Measurements from ENCODE around the genes HECTD2, FGFBP3 and BTAF1.

- CAGE, long polyA plus RNA, result no peak
- RRBS, result no CpG with 5 or more reads among the region's 5 CpGs
These were observed 44.2 kb downstream of the HTR7 start for GRCh38 chr10:90813700-90814055.

- CAGE, long polyA plus RNA, result no peak
- RRBS, result no CpG with 5 or more reads among the region's 5 CpGs
These were observed 5.6 kb downstream of the RPP30 start for GRCh38 chr10:90877138-90877922.

- CAGE, long polyA plus RNA, result no peak
- RRBS, result no CpG with 5 or more reads among the region's 6 CpGs
These were observed 9.3 kb downstream of the ANKRD1 start for GRCh38 chr10:90911671-90911987.

DNA sequence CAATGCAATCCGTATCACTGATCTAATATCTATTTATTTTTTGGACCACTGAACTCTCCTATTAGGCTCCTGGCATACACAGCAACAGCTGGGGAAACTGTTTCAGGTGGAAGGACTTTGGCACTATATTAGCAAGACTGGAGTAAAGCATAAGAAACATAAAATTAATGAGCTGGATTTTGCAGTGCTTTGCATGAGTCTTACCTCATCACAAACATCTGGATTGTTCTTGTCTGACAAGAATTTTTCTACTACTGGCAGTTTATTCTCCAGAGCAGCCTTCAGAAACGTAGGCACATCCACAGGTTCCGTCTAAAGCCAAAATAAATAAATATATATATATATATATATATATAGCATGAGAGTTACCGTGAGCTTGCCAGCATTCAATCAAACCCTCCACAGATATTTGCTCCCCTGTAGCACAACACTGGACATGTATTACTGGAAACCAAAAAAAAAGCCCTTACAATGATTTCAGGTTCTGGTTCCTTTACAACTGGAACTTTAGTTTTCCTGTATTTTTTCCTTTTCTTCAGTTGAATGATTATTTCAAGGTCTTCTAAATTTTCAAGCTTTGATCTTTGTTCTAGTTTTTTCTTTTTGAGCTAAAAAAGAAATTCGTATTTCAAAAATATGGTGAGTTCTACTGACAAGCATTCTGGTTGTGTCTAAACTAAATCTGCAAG, 2.1 kb downstream of the ANKRD1 start:
- CAGE, long polyA plus RNA, result no peak
- RRBS, result no CpG with 5 or more reads among the region's 5 CpGs

DNA sequence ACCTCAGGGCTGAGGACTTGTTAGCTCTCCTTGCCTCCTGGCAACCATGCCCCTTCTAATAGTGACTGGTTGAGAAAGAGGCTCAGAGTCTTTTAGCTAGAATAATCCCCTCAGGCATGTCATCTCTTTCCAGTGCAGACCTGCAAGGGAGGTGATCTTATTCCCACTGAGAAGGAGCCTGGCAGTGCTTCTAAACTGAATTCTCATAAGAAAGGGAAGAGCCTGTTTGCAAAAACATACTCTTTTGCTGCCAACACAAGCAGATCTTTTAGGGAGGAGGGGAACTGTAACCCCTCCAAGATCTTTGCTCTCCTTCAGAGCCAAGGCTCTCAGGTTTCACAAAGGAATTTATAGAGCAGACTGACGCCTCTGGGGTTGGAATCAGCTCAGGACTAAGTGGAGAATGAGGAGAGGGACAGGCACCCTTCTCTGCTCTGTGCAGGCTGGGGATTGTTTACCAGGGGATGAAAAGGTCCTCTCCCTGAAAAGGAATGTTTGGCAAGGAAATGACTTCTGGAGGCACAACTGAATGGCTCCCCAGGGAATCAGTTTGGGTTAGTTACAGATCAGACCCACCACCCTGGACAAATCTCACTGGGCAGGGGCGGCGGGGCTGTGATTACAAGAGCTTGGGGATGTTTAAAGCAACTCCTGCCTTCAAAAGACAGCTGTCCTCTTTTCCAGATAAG, 9.5 kb upstream of the ANKRD1 start:
- CAGE, long polyA plus RNA, result no peak
- RRBS, result no CpG with 5 or more reads among the region's 3 CpGs

GRCh38 chr10:90935443-90936121, 14.7 kb upstream of the ANKRD1 start:
- CAGE, long polyA plus RNA, result no peak
- RRBS, result no CpG with 5 or more reads among the region's 5 CpGs

DNA sequence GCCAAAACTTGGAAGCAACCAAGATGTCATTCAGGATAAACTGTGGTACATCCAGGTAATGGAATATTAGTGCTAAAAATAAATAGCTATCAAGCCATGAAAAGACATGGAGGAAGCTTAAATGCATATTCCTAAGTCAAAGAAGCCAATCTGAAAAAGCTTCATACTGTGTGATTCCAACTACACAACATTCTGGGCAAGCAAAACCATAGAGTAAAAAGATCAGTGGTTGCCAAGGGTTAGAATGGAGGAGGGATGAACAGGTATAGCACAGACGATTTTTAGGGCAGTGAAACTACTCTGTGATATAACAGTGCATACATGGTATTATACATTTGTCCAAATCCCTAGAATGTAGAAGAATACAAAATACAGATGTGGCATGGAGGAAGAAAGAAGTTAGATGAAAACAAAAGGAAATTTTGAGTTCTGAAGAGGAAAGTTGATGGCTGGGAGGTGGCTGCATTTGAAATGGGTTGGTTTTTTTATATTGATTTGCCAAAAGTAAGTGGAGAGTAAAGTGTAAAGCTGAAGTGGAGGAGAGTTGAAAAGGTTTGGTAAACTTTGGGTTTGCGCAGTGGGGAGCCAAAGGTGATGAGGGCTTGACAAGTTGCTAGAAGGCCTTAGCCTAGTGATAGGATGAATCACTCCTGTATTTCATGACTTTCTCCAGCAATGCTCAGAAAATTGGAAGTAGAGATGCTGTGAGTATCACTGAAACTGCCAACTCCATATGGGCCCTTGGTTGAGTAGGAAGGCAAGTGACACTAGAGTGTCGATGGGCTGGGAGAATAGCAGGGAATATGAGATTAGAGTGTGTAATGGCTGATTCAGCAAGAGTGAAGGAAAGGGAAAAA, 49.4 kb upstream of the PCGF5 start:
- CAGE, long polyA plus RNA, result no peak
- RRBS, result no CpG with 5 or more reads among the region's 3 CpGs

DNA sequence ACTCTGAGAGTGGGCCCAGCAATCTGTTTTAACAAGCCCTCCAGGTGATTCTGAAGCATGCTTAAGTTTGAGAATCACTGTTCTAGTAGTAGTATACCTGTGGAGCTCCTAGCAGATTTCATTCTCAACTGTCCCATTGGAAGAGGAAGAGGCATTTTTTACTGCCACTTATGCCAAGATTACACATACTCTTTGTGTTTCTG, 2.9 kb downstream of the PCGF5 start:
- CAGE, long polyA plus RNA, result no peak

GRCh38 chr10:91223664-91223998, 3.2 kb downstream of the PCGF5 start:
- CAGE, long polyA plus RNA, result no peak
- RRBS, result no CpG with 5 or more reads among the region's 1 CpG

GRCh38 chr10:91409896-91410934, at the start of gene HECTD2:
Gene HECTD2 (plus strand): TSS chr10:91410344.
- CAGE, long polyA plus RNA, result start-site peak on the plus strand at chr10:91410330-91410442, 79 and 83 reads in 2 replicates
- RRBS, result 3% methylated on average over 12 of the region's 122 CpGs

DNA sequence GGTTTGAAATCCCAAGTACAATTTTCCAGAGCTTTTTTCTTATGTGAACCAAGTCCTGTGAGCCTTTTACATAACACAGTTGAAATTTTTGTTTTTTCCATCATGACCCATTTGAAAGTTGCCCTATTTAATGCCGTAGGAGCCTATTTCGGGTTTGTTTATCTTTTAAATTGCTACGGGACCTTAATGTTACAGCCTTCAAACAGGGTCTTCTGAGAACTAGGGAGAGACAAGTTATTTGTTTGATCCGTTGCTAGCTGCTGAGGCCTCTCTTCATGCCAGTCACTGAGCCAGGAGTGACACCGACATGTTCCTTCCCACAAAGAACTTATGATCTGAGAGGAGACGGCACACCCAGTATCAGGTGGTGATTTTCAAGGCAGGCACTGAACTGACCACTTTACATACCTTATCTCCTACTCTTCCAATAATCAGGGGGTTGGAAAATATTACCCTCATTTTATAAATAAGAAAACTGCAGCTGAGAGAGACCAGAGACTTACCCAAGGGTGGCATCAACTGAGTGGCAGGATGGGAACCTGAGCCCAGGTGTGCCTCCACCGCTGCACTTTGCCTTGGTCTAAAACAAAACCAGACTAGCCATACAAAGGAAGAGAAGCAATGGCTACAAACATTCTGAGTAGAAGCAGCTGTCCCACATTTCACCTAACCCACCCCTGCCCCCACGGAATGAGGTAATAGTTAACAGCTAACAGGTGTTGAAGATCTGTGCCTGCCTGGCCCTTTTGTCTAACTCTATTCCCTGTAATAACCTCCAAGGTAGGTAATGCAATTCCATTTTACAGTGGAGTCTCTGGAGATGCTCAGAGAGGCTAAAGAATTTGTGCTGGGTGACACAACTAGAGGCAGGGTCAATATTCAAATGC, 40.5 kb downstream of the PPP1R3C start:
- CAGE, long polyA plus RNA, result no peak
- RRBS, result no CpG with 5 or more reads among the region's 8 CpGs

- CAGE, long polyA plus RNA, result no peak
- RRBS, result no CpG with 5 or more reads among the region's 20 CpGs
These were observed 25.5 kb downstream of the FGFBP3 start for GRCh38 chr10:91883463-91884476.

DNA sequence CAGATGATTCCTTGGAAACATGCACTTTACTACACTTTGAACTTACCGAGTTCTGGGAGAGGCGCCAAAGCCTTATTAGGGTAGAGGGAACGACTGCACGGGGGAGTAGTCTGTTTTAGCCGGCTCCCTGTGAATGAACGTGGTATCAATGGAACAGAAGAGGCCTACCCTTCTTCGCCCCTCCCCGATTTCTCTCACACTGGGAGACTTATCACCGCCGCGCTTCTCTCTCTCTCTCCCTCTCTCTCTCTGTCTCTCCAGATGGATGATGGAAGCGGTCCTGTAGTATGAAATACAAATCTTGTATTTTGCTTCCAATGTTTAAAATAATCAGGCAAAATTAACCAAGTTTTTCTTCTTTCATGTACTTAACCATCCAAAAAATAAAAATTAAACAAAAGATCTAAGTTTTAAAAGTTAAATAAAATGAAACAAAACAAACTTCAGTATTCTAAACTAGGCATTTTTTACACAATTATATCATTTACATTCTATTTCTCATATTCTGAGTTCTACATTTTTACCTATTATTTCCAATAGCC, at the start of gene FGFBP3:
Gene FGFBP3, minus strand, starts transcription at position 135 of the 542 bp plus-strand sequence.
- CAGE, long polyA plus RNA, result no peak
- RRBS, result no CpG with 5 or more reads among the region's 12 CpGs

GRCh38 chr10:91923567-91924618, at the start of gene BTAF1:
Gene BTAF1 (plus strand): TSS chr10:91923770.
- CAGE, long polyA plus RNA, result start-site peak on the plus strand at chr10:91923789-91923814, 380 and 210 reads in 2 replicates
- RRBS, result 2% methylated on average over 43 of the region's 74 CpGs

GRCh38 chr10:91931791-91932382, 8.3 kb downstream of the BTAF1 start:
- CAGE, long polyA plus RNA, result no peak
- RRBS, result no CpG with 5 or more reads among the region's 2 CpGs

DNA sequence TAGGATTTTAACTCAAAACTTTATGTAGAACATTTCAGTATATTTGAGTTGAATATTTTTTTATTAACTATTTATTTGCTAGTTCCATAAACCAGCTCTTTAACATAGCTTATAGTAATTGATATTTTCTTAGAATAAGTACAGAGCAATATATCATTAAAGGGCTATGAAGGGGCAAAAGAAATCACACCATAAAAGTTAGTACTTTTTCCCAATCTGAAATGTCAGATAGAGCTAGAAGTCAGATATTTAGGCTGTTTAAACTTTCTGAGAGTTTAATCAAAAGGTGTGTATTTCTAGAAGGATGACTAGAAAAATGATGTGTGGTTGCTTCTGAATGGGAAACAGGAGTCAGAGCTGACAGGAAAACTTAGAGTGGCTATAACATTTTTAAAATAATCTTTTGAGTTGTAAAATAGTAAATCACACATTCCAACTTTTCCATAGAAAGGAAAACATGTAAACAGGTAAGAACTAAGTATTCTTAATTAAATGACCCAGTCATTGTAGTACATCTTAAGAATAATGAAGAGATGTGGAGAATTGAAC, 106.9 kb downstream of the BTAF1 start:
- CAGE, long polyA plus RNA, result no peak

- CAGE, long polyA plus RNA, result no peak
- RRBS, result no CpG with 5 or more reads among the region's 8 CpGs
These were observed 52.3 kb downstream of the CPEB3 start for GRCh38 chr10:92238450-92239076.

DNA sequence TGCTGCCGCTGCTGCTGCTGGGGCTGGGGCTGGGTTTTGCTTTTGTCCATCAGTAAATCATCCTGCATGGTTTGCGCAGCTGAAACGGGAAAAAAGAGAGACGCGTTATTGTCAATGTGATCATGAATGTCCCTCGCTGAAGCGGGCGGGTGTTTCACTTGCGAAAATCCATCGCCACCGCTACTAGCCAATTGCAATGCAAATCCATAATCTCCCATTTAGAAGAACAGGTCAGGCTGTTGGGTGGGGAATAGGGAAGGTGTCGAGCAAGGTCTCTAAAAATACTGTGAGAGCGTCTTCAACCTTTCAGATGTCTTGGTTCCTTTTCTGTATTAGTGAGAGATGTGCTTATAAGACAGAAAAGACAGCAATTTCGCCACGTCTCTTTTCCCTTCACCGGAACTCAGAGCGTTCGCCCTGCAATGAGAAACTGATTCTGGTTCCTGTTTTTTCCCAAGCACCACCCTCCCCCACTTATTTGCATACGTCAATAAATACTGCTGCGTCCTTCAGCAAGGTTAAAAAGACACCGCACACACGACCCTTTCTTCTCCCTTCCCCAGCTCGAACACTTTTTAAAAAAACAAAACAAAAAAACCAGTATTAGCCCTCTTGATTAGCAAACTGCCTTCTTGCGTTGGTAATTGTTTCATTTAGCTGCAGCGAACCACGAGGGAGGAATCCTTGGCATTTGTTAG, 50.4 kb downstream of the CPEB3 start:
- CAGE, long polyA plus RNA, result no peak
- RRBS, result no CpG with 5 or more reads among the region's 26 CpGs

- CAGE, long polyA plus RNA, result no peak
- RRBS, result 4% methylated on average over 7 of the region's 32 CpGs
These were observed 652 bp downstream of the CPEB3 start for GRCh38 chr10:92290039-92290813.

GRCh38 chr10:92291965-92292459, 1.0 kb downstream of the MARCHF5 start:
- CAGE, long polyA plus RNA, result no peak
- RRBS, result no CpG with 5 or more reads among the region's 17 CpGs

Measured in AG04450 (cell line).